ENCODE measurements around a stretch of chr16.

- RRBS, 2 experiments, result 79% methylated on average over 2 of the region's 20 CpGs; no CpG with 5 or more reads in 1 of the 2 experiments
Observed at GRCh38 chr16:87847326-87848024, 21.8 kb downstream of the SLC7A5 start.

DNA sequence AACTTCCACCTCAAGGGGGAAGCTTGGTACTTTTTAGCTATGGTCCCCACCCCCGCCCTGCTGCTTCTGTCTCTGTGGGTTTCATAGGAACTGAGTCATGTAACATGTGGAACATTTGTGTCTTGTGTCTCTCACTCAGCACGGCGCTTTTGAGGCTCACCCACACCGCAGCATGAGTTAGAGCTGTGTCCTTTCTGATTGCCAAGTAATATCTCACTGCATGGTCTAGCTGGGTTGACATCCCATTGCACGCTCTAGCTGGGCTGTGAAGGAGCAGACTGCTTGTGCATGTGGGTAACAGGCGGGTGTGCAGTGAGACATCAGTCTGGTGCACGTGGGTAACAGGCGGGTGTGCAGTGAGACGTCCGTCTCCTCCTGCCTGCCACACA, 26.3 kb upstream of the SLC7A5 start:
- RRBS, 2 experiments, result no CpG with 5 or more reads among the region's 10 CpGs

DNA sequence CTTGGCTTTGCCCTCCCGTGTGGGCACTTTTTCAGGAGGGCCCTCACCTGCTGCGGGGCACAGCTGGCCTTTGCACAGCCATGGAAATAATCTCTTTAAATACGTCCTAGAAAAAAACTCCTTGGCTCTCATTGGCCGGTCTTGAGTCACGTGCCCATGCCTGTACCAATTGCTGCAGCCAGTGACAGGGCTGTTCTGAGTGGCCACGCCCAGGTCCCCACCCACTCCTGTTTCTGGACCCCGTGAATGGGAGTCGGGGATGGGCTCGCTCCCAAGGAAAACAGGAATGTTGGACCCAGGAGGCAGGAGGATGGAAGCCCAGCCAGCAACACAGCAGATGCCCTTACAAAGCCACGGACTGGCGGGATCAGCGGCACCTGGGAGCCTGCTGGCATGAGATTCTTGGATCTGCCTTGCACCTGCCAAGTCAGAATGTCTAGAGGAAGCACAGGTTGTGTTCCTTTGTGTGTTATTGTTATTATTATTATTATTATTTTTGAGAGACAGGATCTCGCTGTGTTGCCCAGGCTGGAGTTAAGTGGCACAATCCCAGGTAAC, 14.9 kb downstream of the CA5A start:
- RRBS, 2 experiments, result no CpG with 5 or more reads among the region's 13 CpGs

- RRBS, 2 experiments, result no CpG with 5 or more reads among the region's 11 CpGs
Observed at GRCh38 chr16:87935981-87936288, 394 bp downstream of the CA5A start.

GRCh38 chr16:87952745-87953204, 1.5 kb downstream of the BANP start:
- RRBS, 2 experiments, result no CpG with 5 or more reads among the region's 18 CpGs

GRCh38 chr16:87955386-87956116, 4.3 kb downstream of the BANP start:
- RRBS, 2 experiments, result no CpG with 5 or more reads among the region's 16 CpGs

DNA sequence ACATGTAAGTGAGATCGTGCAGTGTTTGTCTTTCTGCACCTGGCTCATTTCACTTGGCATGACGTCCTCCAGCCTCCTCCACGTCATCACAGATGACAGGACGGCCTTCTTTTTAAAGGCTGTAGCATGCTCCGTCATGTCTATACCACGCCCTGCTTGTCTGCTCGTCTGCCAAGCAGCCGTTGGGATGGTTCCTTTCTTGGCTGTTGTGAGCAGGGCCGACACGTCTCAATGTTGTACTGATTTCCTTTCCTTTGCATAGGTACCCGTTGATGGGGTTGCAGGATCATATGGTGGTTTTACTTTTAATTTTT, 212.3 kb upstream of the ZNF469 start:
- RRBS, 2 experiments, result no CpG with 5 or more reads among the region's 11 CpGs

GRCh38 chr16:88240072-88240517, 142.7 kb upstream of the ZNF469 start:
- RRBS, 2 experiments, result no CpG with 5 or more reads among the region's 10 CpGs

DNA sequence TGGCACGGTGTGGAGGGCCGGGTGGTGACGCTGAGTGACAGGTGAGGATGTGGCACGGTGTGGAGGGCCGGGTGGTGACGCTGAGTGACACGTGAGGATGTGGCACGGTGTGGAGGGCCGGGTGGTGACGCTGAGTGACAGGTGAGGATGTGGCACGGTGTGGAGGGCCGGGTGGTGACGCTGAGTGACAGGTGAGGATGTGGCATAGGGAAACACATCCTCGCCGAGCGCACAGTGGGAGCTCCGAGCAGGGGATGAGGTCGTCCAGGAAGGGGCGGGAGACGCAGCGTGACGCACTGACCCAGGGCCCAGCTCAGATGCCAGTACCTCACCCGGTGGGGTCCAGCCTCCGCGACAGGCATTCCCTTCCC, 17.6 kb downstream of the ZFPM1 start:
- RRBS, 2 experiments, result 76 to 78% methylated on average over 3 of the region's 25 CpGs

- RRBS, 2 experiments, result no CpG with 5 or more reads among the region's 12 CpGs
Observed at GRCh38 chr16:88515276-88515732, 54.9 kb upstream of the ZC3H18 start.

- RRBS, 2 experiments, result no CpG with 5 or more reads among the region's 27 CpGs
Observed at GRCh38 chr16:88530706-88531746, 39.2 kb upstream of the ZC3H18 start.

GRCh38 chr16:88533328-88534557, 36.5 kb upstream of the ZC3H18 start:
- RRBS, 2 experiments, result 95 to 96% methylated on average over 81 to 84 of the region's 191 CpGs

DNA sequence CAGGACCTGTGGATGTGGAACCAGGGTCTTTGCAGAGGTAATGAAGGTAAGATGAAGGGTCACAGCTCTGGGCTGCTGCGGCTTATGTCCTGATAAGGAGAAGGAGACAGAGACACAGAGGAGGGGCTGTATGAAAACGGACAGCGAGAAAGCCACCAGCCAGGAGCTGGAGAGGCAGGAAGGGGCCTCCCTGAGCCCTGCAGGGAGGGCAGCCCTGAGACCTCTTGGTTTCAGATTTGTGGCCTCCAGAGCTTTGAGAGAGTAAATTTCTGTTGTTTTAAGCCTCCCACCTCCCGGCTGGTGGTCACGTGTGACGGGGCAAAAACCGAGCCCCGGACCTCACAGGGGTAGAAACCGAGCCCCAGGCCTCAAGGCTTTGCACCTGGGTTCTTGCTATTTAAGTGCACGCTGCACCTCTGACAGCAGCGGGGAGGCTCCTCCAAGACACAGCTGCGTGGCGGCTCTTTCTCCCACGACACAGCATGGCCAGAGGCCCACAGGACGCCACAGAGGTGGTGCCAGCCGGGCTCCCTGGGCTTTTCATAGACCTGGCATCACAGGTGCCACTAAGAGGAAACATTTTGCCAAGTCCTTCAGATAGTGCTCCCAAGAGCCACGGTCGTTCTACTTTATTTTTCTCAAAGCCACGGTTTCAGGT, 17.4 kb upstream of the ZC3H18 start:
- RRBS, 2 experiments, result 21 to 25% methylated on average over 4 of the region's 19 CpGs

- RRBS, 2 experiments, result no CpG with 5 or more reads among the region's 6 CpGs
Observed at GRCh38 chr16:88591965-88592256, 21.7 kb downstream of the ZC3H18 start.

GRCh38 chr16:88646495-88647321, 4.1 kb downstream of the CYBA start:
- RRBS, 2 experiments, result 86 to 91% methylated on average over 5 of the region's 32 CpGs

DNA sequence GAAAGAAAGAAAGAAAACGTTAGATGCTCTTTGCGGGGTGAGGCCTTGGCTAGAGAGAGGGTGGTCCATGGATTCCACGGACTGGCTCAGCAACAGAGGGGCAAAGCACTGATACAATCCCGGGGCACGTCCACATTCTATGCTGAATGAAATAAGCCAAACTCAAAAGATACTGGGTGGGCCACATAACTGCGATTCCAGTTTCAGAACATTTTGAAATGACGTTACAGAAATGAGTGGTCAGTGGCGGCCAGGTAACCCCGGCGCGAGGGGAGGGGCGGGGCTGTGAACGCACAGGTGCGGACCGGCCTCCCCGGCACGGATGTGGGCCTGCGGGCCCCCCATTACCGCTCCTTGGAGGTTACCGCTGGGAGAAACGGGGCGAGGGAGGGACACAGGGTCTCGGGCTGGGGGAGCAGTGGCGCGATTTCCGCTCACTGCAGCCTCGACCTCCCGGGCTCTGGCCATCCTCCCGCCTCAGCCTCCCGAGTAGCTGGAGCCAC, 660 bp downstream of the MVD start:
- RRBS, 2 experiments, result 1 to 5% methylated on average over 7 of the region's 30 CpGs

- RRBS, 2 experiments, result 41 to 45% methylated on average over 12 of the region's 21 CpGs
Observed at GRCh38 chr16:88680902-88681500, 5.3 kb downstream of the SNAI3 start.

GRCh38 chr16:88693194-88693508, 6.8 kb upstream of the SNAI3 start:
- RRBS, 2 experiments, result no CpG with 5 or more reads among the region's 4 CpGs

DNA sequence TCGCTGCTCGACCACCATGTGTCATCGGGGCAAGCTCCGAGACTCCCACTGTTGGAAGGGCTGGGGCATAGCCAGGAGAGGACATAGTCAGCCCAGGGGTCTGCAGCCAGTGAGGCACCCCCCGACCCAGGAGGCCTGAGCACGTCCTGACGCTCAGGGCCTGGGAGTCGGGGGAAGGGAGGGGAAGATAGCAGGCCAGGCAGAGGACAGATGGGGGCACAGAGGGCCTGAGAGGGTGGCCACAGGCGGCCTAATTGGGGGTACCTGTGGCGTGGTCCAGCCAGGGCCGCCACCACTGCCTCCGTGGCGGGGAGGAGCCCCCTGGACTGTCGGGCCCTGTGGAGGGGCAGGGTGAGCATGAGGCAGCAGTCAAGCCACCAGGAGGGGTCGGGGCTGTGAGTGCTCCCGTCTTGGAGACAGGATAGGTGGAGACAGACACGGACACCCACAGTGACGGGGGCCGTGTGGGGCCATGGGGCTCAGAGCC, 18.5 kb downstream of the CTU2 start:
- RRBS, 2 experiments, result no CpG with 5 or more reads among the region's 19 CpGs

DNA sequence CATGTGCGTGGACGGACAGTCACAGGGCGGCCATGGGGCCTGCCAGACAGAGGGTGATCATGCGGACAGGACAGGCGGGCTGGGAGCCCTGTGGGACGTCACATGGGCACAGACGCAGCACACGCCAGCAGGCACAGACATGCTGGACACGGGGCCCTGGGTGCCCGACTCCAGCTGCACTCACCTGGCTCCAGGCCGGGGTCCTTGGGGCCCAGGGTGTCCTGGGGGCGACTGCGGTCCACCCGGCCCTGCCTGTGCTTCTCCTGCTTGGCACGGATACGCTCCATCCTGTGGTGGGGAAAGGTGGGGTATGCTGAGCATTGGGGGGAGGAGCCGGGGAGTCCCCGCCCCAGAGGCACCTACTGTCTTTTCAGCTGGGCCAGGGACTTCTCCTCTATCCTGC, 18.9 kb downstream of the CTU2 start:
- RRBS, 2 experiments, result 91 to 93% methylated on average over 6 of the region's 18 CpGs

All from Panc1 (cell line).